Metanephros (tissue), 2 donors: Measurements from ENCODE around the gene OBSCN.

DNA sequence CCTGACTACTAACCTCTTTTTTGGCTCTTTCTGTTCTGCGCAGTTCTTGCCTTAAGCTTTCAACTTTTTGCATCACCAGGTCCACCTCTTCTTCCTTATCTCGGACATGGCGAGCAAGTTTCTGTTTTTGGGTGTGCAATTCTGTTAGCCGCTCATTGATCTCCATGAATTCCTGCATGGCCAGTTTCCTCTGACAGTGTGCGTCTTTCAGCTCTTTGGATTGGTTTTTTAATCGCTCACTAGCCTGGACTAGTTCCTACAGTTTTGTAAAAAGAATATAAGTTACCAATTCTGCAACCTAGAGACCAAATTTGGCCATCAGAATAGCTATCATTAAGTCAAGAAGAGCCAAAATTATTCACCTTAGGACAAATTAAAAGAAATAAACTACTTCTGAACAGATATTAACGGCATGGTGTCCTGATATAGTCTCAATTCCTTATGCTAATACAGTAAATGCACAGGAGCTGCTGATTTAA, 172.6 kb downstream of the COQ8A start:
- RAMPAGE, long total RNA = no peak

- RAMPAGE, long total RNA = no peak
These were observed 188.8 kb downstream of the COQ8A start for GRCh38 chr1:227128885-227129290.

DNA sequence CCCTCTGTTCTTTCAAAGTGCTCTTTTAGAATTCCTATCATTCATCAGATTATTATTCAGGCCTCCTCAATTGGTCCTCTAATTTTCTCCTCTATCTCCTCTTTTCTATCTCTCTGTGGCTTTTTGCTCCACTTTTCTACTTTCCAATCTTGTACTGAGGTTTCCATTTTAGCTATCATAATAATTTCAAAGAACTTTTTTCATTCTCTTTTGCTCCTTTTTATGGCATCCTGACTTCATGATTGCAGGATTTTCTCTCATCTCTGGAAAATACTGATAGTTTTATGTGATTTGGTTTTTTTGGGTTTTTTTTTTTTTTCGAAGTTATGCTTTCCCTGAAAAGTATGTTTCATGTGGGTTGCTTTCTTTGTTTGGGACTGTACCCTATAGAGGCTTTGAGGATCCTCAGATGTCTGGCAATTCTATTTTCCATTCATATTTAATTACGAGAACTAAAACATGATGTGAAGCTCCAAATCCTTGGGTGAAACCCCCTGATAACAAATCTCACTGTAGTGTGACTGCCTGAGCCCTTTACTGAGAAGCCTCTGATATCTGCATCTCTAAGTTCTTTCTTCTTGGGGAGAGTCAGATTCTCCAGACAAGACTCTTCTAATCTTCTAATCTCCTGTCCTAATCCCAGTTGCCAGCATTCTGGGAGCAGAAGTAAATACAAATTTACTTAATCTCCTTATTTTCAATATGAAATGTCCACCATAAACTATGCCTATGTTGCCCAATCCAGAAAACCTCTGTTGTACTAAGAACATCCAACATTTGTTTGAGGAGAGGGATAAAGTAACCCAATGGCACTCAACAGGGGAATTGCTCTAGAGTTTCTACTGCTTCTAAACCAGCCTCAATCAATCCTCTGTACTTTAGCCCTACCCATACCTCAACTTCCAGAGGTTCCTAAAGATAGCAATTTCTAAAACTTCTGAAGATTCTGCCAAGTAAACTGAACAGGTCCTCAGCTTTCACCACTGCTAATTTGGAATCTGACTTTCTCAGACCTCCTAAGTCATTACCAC, 15.3 kb downstream of the CDC42BPA start:
- RAMPAGE, long total RNA = no peak

DNA sequence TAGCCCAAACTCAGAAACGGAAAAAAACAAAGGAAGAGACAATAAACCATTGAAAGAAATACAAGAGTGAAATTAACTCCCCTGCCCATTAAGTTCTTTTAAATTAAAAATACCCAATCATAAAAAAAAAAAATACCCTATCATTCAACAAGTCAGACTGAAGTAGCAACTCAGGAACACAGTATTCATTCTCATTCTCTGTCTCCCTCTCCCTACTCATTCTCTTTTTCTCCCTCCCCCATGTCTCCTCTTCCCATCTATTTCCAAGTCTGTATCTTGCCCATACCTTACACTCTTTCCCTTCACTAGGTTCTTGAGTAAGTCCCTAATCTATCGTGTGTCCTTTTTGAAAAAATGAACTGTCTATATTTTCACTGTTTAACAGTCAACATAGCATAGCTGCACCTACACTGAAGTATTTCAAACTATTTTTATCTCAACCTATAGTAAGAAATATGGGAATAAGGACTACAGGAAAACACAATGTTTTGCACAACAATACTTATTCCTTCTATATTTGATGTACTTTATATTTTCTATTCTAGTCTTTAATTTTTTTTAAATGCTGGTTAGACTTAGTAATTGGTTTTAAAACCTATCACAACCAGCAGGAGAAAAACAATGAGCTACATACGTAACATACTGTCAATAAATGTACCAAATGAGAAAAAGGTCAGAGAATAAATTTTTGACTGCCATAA, 6.5 kb downstream of the CDC42BPA start:
- RAMPAGE, long total RNA = no peak

GRCh38 chr1:227317444-227317664, 938 bp downstream of the CDC42BPA start:
- RAMPAGE, long total RNA = no peak

GRCh38 chr1:227429486-227430067, 111.3 kb upstream of the CDC42BPA start:
- RAMPAGE, long total RNA = no peak

DNA sequence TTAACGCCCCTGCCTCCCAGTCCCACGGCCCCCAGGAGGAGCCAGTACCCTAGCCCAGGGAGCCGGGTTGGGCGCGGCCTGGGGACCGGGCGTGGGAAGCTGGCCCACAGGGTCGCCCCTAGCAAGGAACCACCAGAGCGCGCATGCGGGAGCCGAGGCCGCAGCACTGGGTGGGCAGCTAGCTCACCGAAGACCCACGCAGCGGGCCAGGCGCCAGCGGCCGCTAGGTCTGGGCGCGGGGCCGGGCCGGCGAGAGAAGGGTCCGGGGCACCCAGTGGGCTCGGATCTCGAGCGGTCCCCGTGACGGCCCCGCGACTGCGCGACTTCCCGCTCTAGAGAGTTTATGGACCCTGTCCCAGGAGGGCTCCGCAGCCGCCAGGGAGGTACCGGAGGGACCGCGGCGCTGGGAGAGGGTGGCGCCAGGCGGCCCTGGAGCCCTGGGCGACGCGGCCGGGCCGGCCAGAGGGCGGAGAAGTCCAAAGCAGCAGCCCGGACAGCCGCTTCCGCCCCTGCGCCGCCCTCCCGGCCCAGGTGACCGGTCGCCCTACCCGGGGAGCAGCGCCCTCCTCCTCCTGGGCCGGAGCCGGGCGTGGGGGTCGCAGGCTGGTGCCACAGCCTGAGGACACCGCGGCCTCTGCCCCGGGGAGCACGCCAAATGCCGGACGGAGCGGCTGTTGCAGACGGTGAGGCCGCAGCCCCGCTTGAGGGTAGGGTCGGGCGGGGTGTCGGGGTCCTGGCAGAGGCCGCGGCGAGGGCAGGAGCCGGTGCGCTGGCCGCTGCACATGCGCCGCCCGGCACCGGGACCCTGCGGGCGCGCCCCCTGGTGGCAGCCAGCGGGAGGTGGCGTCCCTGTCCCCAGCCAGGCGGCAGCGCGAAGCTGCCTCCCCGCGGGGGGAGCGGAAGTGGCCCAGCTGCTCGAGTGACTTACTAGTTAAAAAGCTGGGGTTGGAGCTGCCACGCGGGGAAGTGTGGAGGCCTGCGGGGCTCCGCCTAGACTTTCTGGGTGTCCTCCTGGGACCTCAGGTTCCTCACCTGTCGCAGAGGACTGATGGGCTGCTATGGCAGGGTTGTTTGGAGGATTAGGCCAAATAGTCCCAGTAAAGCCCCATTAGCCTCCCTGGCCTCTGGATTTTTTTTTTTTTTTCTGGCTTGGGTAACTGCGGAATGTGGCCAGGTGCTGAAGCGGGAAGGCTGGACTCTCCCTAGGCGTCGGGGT, 21.1 kb upstream of the ZNF678 start:
- RAMPAGE, long total RNA = no peak

GRCh38 chr1:227915651-227916120, 32.0 kb downstream of the WNT9A start:
- RAMPAGE, long total RNA = no peak

GRCh38 chr1:228058960-228059551, 23.5 kb upstream of the ARF1 start:
- RAMPAGE, long total RNA = no peak

- RAMPAGE, long total RNA = no peak
These were observed 925 bp upstream of the ARF1 start for GRCh38 chr1:228081262-228082304.

GRCh38 chr1:228101961-228102612, 1.0 kb downstream of the C1orf35 start:
- RAMPAGE, long total RNA = no peak

DNA sequence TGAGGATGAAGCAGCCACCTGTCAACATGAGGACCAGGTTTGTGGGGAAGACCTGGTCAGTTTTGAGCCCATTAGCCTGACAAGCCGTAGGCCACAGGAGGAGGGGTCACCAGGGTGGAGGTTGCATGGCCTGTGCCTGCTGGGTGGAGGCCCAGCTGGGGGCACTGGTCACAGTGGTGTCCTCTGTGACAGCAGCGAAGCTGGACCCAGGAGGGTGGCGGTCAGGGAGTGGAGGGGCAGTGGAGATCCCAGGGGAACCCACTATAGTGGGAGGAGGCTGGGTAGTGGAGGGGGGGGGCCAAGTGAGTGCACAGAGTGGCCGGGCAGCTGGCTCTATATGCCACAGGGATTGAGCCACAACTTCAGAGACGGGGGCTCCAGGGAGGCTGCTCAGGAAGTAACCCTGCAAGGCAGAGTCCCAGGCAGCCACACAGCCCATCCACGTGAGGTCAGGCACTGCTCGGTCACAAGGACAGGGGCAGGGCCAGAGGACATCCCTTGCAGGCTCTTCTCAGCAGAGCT, 2.2 kb upstream of the C1orf35 start:
- RAMPAGE, long total RNA = no peak

GRCh38 chr1:228108203-228108648, 873 bp downstream of the MRPL55 start:
- RAMPAGE, long total RNA = no peak

- RAMPAGE, long total RNA = no peak
These were observed 9.1 kb upstream of the GUK1 start for GRCh38 chr1:228130900-228131495.

DNA sequence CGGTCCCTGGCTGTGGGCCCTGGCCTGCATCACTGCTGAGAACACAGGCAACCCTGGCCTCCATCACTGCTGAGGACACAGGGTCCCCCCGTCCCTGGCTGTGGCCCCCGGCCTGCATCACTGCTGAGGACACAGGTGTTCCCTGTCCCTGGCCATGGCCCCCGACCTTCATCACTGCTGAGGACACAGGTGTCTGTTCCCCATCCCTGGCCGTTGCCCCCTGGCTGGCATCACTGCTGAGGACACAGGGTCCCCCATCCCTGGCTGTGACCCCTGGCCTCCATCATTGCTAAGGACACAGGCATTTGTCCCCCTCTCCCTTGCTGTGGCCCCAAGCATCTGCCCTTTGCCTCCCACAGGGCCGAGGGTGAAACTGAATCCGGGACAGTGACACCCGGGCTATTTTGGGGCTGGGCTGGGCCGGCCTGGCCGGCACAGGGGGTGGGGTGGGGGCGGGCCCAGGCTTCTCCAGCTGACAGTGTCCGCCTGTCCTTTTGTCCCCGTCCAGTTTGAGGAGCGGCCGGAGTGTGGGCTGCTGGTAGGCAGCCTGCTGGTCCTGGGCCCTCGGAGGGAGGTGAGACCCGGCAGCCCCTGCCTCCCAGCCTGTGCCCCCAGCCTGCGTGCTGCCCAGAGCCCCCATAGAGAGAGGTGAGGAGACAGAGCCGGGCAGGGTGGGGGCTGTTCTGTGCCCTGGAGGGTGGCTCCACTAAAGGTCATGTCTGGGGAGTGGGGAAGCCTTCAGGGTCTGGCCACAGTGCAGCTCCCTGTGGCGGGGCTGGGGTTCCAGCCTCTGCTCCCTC, at the start of gene OBSCN:
Gene OBSCN (plus strand): TSS at position 507 of the 800 bp plus-strand sequence.
- RAMPAGE, long total RNA = no peak

DNA sequence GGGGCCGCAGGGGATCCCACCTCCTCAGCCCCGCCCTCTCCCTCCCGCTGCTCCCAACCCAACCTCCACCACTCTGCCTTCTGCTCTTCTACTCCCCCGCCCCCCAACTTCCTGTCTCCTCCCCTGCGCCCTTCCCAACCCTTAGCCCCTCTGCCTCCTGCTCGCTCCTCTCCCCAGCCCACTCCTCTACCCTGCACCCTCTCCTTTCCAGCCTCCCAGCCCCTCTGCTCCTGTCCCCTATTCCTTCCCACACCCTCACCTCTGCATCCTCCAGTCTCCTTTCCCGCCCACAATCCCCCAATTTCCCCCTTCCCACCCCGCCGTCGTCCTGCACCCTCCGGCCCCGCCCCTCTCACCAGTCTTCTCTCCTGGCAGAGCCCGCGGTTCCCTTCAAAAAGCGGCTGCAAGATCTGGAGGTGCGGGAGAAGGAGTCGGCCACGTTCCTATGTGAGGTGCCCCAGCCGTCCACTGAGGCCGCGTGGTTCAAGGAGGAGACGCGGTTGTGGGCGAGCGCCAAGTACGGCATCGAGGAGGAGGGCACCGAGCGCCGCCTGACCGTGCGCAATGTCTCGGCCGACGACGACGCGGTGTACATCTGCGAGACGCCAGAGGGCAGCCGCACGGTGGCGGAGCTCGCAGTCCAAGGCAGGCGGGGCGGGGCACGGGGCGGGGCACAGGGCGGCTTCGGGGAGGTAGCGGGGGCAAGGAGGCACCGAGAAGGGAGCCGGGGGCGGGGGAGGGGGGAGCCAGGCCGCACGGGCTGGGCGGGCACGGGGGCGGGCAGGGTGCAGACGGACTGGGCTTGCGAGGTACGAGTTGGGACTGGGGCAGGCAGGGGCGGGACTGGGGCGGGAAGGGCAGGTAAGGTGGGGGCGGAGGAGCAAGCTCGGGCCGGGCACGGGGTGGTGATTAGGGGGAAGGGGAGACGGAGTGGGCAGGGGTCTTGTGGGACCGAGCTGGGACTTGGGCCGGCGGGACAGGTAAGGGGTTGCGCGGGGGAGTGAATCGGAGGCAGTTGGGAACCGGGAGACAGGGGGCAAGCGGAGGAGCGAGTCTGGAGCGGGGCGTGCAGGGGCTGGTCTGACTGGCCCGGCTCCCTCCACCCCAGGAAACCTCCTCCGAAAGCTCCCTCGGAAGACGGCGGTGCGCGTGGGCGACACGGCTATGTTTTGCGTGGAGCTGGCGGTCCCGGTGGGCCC, 5.6 kb downstream of the OBSCN start:
- RAMPAGE, long total RNA = no peak

GRCh38 chr1:228217024-228217460, 9.2 kb downstream of the OBSCN start:
- RAMPAGE, long total RNA = no peak

DNA sequence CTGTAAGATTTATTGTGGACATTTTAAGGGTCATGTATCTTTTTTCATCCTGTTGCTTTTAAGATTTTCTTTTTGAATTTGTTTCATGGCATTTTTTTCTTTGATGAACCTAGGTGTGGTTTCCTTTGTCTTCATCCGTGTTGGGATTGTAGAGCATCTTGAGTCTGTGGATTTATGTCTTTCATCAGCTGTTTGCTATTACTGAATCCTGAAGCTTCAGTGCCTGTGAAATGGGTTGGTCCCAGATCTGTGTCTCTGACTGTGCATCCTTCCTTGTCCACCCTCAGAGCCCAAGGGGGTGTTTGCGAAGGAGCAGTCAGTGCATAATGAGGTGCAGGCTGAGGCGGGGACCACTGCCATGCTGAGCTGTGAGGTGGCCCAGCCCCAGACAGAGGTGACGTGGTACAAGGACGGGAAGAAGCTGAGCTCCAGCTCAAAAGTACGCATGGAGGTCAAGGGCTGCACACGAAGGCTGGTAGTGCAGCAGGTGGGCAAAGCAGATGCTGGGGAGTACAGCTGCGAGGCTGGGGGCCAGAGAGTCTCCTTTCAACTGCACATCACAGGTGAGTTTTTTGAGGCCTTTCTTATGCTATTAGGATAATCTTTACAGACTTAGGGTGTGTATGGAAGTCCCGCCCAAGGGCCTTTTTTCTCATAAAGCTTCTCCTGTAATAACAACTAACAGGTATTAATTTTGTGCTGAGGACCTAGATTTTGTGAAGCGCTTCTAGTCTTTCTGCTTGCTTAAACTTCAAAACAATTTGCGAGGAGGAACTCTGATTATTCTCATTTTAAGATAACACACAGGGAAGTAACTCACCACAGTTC, 37.5 kb downstream of the OBSCN start:
- RAMPAGE, long total RNA = no peak

GRCh38 chr1:228353208-228353565, 53.4 kb downstream of the TRIM11 start:
- RAMPAGE, long total RNA = no peak

DNA sequence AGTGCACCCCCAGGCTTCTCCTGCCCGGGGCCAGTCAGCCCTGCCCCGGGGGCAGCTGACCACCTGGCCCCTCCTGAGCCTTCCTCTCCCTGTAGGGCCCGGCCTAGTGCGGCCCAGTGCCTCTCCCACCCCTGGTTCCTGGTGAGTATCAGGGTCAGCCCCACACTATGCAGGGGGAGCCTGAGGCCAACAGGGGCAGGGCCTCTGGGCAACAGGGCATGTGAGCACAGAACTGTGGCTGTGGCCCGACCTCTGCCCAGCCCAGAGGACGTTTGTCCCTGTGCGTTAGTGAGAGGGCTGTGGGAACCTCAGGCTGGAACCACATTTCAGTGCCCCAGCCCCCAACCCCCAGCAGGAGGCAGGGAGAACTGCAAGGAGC, 36.5 kb downstream of the TRIM11 start:
- RAMPAGE, long total RNA = no peak